Colonic mucosa (tissue), 1 donor: ENCODE data around the genes ITFG1 and LONP2.

DNA sequence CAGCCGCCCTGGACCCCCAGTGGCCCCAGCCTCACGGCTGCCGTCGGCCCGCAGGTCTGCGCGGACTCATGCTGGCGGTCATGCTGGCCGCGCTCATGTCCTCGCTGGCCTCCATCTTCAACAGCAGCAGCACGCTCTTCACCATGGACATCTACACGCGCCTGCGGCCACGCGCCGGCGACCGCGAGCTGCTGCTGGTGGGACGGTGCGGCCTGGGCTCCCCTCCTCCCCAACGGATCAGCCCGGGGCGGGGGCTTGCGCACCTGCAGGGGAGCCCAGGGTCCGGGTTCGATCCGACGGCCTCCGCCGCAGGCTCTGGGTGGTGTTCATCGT is 5.6 kb downstream of the SLC5A2 start:
- PRO-cap: no peak

DNA sequence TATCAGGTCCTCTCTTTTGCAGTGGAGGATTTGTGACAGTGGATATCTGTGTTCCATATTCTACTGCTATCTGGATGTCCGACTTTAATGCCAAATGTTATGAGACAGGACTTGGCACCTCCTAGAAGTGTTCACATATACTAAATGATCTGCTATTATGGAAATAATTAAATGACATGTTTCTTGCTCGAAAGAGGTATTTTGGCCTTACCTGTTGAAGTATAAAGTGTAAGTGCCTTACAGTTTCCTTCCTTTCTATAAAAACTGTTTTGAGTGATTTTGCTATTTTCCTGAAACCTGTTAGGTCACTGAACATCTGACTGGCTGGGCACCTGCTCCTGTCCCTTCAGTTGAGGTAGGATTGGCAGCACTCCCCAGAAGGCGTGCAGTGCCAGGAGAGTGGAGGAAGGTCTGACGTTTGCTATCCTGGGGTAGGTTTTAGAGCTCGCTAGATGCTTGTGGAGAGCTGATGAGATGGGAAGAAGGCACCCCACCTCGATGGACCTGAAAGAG is 1.1 kb downstream of the KRBOX5 start:
- PRO-cap: no peak

- PRO-cap: no peak
Measured at GRCh38 chr16:32868311-32868662, 192.3 kb upstream of the TP53TG3 start.

- PRO-cap: no peak
Measured at GRCh38 chr16:35169203-35169640, 1709.8 kb downstream of the TP53TG3F start.

DNA sequence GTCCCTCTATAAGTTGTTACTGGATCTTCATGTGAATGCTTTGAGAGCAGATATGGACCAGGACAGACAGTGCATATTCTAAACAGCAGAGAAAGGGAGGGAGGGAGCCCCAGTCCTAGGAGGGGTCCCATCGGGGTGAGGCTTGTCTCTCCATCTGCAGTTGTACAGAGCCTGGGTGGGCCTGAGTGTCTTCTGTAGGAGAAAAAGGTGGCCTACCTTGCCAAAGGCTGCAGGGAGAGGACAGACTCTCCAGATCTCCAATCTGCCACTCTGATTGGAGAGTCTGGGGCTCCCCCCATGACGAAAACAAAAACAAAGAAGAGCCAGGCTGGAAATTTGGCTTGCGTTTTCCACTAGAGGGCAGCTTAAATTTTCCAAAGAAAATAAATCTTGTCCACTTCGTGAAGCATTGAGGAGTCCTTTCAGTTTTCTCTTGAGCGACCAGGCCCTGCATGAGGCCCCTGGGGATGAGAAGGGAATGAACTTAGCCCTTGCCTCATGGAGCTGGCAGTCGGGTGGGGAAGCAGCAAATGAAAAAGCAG is 8.1 kb upstream of the SHCBP1 start:
- PRO-cap: no peak

GRCh38 chr16:46876270-46876800 is 7.8 kb upstream of the GPT2 start:
- PRO-cap: no peak

DNA sequence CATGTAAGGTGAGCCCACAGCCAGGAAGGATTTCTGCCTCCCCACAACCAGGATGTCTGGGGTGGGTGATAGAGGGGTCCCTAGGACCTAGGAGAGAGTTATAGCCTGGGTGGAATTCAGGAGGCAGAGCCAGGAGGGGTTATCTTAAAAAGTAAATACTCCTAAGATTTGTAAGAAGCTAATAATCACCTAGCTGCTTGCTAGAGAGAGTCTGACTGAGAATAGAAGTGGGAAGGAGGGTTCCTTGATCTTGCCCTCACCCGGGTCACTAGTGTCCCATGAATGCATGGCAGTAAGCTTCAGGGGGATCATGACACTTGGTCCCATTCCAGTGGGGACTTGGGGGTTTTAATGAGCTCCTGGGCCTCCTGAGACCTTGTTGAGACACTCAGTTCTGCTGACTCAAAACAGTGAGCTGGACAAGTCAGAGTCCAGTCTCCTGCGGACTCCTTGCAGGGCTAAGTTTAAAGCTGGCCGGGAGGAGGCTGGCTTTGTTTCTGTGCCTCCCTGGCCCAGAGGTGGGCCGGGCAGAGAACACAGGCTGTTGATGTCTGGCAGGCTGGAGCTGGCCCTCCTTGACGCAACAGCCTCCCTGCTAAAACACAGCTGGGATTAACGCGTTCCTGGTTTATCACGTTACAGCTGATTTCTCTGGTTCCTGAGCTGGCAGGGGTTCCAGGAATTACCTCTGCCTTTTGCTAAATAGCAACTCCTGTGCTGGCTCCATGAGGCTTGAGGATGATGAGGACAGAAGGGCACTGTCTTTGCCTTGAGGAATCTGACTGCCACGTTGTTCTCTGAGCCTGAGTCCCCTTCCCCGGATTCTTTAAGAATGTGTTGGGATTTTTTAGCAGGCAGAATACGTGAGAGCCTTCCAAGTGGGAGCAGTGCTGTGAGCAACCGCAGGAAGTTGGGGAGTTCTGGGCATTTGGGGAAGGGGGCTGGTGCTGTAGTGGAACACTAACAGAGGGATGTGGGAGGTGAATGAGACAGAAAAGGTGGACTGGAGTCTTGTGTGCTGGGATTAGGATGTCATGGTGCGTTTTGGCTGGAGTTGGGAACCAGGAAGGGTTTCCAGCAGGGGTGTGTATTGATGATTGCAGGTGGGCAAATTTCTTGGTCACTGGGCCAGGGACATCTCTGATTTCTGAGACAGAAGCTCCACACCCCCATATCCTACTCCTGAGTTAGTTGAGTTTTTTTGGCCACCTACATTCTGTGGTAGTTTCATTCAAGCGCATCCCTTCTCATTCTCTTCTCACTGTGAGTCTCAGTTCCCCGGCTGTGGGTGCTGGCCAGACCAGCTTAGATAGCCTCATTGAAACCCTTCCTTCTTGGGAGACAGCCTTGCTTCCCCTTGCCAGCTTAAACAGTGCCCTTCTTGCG is 2.0 kb downstream of the GPT2 start:
- PRO-cap: no peak

- PRO-cap: no peak
Measured at GRCh38 chr16:46932700-46933309, 40.7 kb downstream of the DNAJA2 start.

GRCh38 chr16:46967899-46968280 is 5.6 kb downstream of the DNAJA2 start:
- PRO-cap: no peak

GRCh38 chr16:46976452-46977011 is 3.1 kb upstream of the DNAJA2 start:
- PRO-cap: no peak

DNA sequence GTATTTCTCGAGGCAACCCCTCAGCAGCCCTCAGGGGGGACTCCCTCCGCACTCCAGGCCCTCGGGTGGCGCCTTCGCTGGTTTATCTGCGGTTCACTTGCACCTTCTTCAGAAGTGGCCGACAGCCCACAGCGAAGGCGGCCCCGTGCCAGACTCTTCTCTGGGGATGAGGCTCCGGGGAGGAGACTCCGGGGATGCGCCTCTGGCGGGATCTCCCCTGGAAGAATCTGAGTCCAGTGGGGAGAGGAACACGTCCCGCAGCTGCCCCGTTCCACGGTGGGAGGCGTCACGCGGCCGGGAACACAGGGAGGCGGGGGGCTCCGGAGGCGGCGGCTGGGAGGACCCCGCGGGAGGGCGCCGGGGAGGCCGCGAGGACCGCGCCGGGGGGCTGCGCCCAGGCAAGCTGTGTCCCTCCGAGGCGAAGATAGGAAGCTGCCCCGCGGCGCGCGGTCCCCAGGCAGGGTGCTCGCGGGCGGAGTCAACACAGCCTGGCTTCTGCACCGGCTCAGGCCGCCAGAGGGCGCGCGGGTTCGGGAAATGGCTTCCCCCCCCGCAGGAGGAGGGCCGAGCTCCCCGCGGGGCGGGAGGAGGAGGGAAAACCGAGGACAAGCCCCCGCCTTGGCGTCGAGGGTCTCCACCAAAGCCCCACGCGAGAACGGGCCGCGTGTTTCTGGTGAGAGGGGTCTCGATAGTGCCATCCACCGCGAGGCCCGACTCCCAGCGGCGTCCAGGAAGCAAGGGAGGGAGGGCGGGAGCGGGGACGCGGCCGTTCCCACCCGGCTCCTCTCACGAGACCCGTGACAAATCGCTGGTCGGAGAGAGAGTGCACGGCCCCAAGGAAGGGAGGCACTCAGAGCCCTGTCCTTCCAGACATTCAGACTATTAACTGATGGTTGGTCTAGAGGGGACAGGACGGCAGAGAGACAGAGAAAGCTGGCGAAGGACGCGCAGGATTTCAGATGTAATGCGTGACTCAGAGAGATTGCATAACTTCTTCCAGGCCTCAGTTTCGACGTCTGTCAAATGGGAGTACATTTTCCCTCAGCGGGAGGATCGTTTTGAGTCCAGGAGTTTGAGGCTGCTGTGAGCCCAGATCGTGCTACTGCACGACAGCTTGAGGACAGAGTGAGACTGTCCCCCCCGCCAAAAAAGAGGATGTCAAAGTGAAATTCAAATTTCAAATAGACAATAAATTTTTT is 64.4 kb upstream of the DNAJA2 start:
- PRO-cap: bidirectional peak, plus-strand start at position 803 of the sequence, minus-strand start at position 485 of the sequence

DNA sequence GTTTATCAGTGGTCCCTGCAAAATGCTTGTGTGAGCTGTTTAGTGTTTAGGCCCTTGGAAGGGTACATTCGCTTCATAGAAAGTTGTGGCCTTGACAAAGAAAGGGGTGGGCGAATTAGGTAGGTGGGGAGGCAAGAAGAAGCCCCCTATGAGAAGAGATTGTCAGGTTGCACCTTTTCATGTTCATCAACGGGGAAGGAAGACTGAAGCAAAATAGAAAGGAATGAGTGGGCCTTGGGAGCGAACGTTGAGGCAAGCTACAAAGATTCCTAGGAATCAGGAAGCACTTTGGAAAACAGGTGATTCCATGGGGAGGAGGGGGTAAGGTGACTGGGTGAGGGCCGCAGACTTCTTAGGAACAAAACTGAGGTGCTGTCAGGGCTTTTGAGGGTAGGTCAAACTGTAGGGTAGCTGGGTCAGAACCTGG is 614 bp downstream of the ITFG1 start:
- PRO-cap: bidirectional peak, plus-strand start outside the sequence, minus-strand start at position 249 of the sequence

GRCh38 chr16:47460663-47461528 is at the start of gene ITFG1:
TSS of gene ITFG1 (minus strand) at chr16:47461063.
- PRO-cap: bidirectional peak, plus-strand start at chr16:47460805, minus-strand start at chr16:47460484; bidirectional peak, plus-strand start at chr16:47461331, minus-strand start at chr16:47461180

GRCh38 chr16:47687943-47688336 is 226.8 kb downstream of the PHKB start:
- PRO-cap: no peak

- PRO-cap: no peak
Measured at GRCh38 chr16:48165318-48165721, 9.5 kb upstream of the ABCC12 start.

GRCh38 chr16:48244112-48245166 is at the start of gene LONP2:
TSS of gene LONP2 (plus strand) at chr16:48244300.
- PRO-cap: bidirectional peak, plus-strand start at chr16:48244313, minus-strand start at chr16:48244192

- PRO-cap: no peak
Measured at GRCh38 chr16:48531269-48532068, 78.5 kb downstream of the N4BP1 start.

DNA sequence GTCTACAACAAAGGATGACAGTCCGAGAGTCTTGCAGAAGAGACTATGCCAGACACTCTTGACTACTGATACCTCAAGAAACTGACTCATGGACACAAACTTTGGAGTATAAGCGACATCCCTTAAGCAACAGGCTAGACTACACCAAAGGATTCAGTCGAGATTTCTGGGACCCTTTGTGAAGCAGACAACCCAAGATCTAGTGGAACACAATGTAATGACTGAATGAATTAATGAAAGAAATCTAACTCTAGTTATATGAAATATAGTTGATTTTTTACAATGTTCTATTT is 22.9 kb downstream of the N4BP1 start:
- PRO-cap: no peak

DNA sequence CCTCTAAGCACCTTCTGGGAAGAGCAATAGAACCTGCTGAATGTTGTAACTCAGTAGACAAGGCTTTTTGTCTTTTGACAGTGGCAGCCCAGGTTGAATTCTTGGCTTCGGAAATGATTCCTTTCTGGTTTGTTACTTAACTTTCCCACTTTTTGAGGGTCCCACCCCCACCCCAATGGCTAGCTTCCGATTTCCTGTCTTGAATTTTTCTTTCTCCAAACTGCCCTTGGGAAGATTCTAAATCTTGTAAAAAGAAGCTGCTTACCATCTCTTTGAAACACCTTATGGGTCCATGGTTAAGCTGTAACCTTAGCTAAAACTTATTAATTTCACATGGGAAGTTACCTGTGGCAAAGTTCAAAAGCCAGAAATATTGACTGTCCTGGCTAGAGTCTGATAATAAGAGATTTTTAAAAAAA is 18.8 kb downstream of the N4BP1 start:
- PRO-cap: no peak

DNA sequence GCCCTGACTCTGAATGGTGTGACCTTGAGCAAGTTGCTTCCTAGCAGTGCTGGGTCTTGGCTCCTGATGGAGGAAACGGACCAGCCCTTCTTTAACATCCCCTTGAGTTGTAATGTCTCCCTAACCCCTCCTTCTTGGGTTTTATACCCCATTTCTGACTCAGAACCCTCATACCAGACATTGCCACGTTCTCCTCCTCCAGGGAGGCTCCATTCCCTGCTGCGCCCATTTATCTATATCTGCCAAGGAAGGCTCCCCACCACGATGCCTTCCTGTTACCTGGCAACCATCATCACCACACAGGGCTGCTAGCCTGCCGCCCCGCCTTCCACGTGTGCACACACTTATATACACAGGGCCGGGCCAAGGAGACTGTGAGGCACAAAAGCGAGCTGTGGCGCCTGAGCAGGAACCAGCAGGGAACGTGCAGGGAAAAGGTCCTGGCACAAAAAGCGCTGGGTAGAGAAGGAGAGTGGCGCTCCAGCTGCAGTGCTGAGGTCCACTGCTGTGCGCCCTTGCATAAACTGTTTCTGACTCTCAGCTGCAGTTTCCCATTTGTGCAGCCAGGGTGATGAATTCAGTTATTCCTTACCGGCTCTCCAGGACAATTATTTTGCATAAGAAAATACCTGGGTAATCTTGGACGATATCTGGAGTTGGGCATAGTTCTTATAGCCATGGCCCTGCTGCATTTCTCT is 261.8 kb downstream of the CBLN1 start:
- PRO-cap: no peak